Measurements from ENCODE around the gene TMEM266.

- RRBS, result no CpG with 5 or more reads among the region's 7 CpGs
These were observed 1.7 kb downstream of the CSPG4 start for GRCh38 chr15:75710853-75711349.

- RRBS, result no CpG with 5 or more reads among the region's 4 CpGs
These were observed 19.1 kb downstream of the FBXO22 start for GRCh38 chr15:75922560-75923413.

DNA sequence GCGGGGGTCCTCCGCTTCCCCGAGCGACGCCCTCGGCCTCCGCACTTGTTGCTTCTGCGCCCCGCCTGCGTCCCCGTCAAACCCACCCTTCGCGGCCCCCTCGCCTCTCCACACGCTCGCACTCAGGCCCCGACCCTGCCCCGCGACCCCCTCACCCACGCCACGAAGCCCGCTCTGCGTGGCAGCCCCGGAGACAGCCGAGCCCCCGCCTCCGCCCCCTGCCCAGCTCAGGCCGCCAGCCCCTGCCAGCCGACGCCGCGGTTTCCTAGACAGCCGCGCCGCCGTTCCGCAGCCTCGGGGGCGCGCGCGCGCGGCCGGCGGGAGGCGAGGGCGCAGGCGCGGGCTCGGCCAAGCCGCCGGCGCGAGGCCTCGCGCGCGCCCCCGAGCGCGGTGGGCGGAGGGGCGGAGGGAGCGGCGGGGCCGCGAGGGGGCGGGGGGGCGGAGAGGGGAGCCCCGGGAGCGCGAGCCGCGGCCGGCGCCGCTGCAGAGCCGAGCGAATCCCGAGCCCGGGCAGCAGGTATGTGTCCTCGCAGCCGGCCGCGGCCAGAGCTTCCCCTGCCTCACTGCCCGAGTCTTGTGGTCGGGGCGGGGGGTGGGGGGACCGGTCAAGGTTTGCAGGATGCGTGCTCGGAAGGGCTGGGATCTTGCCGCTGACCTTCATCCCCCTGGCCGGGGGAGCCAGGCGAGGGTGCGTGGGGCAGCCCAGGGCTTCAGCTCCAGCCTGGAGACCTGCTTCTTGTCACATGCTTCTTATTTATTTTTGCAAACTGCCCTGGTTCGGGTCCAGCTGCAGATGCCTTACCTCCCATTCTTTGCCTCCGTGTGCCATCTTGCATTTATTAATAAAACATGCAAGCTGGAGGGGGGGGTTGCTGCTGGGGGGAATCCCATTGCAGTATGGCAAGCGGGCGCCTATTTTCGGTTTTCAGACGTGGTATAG is at the start of gene TMEM266:
TMEM266 (plus strand) TSS at position 486 of the 940 bp plus-strand sequence.
- RRBS, result 3% methylated on average over 25 of the region's 102 CpGs

DNA sequence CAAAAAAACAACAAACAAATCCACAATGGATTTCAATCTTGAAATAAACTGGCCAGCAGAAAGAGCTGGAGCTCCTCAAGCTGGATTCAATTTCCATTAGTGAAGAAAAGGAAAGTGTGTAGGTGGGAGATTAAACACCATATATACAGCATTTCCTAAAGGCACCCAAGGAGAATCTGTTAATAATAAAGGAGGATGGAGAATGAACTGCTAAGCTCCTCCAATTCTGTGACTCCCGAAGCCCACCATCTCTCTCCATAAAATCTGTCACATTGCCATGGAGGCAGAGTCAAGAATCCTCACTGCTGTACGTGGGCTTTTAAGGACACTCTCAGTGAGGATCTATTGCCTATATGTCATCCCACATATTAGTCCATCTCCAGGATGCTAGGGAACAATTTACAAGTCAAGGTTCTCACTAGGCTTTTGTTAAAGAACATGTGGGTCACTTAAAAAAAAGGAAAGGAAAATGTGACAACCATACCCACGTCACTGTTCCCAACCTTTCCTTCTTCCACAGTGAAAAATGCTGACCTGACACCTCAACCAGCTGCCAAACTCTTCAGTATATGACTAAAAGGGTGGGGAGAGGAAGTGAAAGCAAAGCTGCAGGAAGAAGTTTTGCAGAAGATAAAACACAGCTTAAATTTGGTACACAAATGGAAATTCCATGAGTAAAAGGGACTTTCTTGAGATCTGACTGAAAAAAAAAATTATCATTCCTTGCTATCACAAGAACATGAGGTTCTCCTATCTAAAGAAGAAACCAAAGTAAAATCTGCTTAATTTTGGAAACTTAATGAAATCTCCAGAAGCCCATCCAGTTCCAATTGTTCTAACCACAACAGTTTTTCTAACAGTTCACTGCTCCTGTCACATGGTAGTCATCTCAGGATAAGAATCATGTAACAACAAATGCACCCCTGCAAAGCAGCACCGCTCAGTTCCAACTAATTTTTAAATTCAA is 116.8 kb upstream of the TSPAN3 start:
- RRBS, result no CpG with 5 or more reads among the region's 4 CpGs

DNA sequence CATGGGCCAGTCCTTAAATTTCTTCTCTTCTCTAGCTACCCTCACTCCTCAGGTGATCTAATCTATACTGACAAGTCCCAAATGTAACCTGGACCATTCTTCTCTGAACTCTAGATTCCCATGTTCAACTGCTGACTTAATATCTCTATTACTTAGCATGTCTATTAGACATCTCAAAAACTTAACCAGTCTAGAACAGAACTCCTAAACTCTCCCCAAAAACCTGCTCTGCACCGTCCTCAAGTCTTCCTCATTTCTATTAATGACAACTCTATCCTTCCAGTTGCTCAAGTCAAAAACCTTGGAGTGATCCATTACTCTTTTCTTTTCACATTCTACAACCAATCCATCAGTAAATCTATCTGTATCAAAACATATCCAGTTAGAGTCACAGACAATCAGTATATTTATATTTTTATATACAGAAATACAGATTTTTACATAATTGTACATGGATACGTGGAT is 7.7 kb downstream of the PEAK1 start:
- RRBS, result no CpG with 5 or more reads among the region's 2 CpGs

DNA sequence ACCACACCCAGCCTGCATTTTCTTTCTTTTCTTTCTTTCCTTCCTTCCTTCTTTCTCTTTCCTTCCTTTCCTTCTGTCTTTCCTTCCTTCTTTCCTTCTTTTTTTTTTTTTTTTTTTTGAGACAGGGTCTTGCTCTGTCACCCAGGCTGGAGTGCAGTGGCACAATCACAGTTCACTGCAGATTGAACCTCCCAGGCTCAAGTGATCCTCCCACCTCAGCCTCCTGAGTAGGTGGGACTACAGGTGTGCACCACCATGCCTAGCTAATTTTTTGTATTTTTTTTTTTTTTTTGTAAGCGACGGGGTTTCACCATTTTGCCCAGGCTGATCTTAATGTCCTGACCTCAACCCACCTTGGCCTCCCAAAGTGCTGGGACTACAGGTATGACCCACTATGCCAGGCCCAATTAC is 5.8 kb downstream of the PEAK1 start:
- RRBS, result no CpG with 5 or more reads among the region's 2 CpGs

DNA sequence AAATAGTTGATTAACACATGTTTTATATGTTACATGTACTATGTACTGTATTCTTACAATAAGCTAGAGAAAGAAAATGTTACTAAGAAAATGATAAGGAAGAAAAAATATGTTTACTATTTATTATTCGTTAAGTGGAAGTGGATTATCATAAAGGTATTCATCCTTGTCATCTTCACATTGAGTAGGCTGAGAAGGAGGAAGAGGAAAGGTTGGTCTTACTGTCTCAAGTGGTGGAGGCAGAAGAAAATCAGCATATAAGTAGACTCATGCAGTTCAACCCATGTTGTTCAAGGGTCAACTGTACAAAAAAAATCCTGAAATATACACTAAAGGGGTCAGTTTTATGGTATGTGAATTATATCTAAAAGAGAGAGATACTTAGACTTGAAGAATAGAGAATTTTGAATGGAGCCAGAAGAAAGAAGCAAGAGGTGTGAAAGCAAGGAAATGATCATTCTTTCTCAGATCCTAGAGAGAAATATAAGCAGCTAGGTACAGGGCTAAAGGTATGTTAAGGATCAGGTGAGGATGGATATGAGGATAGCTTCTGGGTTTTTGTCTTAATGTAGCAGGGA is 5.8 kb downstream of the HMG20A start:
- RRBS, result no CpG with 5 or more reads among the region's 1 CpG

DNA sequence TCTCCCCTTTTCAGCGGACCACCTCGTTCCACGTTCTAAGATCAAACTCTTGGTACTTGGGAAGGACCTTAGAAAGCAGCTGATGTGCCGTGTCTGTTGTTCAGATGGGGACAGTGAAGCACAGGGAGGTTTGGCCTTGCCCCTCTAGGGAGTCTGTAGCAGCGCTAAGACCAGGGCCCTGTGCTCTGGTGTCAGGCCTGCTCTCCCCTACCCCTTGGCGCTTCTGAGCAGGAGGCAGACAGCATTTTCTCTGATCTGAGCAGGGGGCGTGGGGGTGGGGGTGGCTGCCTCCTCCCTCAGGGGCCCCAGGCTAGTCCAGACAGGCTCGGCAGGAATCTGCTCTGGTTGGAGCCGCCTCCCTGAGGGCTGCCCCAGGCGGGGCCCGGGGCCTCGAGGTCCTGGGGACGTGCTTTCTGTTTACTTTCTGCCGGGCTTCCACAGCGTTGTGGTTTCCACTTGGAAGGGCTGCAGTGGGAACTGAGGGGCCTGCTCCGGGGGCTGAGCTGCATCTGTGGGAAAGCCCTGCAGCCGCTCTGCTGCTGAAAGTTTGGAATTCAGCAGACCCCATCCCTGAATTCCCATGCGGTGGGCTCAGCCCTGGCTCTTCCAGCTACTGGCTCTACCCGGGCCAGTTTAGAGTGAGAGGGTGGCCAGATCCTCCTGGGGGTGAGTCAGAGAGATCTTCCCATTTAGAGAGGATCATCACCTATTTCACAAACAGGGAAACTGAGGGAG is 105.5 kb downstream of the LINGO1 start:
- RRBS, result 20% methylated on average over 6 of the region's 19 CpGs

DNA sequence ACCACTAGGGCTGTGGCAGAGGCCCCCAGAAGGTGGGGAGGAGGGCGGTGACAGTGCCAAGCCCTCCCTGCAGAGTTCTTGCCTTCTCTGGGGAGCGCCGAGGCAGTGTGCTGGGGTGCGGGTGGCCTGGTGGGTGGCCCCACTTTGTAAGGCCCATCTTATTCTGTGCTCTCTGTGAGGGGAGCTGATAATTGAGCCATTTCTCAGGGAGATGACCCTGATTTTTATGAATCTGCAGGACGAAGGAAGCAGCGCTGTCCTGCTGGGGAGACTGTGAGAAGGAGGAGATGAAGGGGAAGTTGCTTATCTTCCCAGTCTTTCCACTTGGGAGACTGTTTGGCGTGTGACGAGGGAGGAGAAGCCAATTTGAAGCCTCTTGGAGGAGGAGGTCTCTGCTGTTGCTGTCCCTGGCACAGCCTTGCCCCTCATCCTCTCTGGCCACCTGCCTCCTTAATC is 104.2 kb downstream of the LINGO1 start:
- RRBS, result no CpG with 5 or more reads among the region's 8 CpGs

GRCh38 chr15:77568781-77569227 is 63.9 kb downstream of the LINGO1 start:
- RRBS, result no CpG with 5 or more reads among the region's 9 CpGs

DNA sequence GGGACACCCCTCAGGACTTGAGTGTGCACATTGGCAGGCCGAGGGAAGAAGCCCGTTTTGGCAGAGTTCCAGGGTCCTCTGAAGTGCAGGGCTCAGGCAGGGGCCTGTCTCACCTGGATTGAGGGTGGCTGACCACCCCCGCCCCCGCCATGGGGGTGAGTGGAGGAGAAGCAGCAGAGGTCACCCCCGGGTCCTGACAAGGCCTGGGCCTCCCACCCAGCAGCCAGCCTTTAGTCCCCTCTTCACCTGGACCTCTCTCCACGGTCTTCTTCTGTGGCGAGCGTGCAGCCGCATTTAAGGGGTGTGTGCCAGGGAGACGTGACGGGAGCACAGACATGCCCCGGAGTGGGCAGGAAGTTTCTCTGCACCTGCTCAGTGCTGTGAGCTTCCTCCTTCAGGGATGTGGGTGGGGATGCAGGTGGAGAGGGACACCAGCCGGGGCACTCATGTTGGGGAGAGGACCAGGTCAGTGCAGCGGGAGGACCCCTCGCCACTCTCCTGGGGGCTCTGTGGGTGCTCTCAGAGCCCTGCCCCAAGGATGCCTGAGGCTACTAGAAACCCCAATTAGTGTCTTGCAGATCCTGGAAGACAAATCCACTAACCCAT is 50.6 kb downstream of the LINGO1 start:
- RRBS, result 73% methylated on average over 2 of the region's 15 CpGs

GRCh38 chr15:77633449-77633971 is 798 bp upstream of the LINGO1 start:
- RRBS, result 1% methylated on average over 8 of the region's 25 CpGs

DNA sequence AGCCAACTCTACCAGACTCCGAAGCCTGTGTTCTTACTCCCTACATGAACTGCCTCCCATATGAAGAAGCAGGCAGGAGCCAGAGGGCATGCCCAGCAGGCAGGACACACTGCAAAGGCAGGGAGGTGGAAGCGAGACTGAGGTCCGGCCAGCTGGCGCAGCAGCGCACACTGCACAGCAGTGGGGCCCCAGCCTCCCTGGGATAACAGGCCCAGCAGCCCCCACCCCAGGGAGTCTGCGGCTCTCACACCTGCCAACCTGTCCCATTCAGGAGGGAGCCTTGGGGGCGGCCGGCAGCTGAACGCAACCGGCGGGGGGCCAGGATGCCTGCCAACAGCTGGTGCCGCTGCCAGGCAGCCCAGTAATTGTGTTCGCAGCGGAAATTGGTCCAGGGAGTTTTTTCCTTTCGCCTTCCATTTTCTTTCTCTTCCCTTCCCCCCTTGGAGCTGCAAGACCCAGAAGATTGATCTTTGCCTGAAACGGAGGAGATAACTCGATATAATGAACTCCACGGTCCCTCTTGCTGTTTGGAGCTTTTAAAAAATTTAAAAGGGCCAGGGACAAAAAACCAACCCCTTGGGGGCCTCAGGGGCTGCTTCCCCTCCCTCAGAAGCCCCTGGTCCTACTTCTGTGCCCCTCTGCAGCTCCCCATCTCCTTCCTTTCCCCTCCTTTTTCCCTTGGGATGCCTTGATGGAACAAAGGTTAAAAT is 106.3 kb upstream of the LINGO1 start:
- RRBS, result no CpG with 5 or more reads among the region's 18 CpGs

DNA sequence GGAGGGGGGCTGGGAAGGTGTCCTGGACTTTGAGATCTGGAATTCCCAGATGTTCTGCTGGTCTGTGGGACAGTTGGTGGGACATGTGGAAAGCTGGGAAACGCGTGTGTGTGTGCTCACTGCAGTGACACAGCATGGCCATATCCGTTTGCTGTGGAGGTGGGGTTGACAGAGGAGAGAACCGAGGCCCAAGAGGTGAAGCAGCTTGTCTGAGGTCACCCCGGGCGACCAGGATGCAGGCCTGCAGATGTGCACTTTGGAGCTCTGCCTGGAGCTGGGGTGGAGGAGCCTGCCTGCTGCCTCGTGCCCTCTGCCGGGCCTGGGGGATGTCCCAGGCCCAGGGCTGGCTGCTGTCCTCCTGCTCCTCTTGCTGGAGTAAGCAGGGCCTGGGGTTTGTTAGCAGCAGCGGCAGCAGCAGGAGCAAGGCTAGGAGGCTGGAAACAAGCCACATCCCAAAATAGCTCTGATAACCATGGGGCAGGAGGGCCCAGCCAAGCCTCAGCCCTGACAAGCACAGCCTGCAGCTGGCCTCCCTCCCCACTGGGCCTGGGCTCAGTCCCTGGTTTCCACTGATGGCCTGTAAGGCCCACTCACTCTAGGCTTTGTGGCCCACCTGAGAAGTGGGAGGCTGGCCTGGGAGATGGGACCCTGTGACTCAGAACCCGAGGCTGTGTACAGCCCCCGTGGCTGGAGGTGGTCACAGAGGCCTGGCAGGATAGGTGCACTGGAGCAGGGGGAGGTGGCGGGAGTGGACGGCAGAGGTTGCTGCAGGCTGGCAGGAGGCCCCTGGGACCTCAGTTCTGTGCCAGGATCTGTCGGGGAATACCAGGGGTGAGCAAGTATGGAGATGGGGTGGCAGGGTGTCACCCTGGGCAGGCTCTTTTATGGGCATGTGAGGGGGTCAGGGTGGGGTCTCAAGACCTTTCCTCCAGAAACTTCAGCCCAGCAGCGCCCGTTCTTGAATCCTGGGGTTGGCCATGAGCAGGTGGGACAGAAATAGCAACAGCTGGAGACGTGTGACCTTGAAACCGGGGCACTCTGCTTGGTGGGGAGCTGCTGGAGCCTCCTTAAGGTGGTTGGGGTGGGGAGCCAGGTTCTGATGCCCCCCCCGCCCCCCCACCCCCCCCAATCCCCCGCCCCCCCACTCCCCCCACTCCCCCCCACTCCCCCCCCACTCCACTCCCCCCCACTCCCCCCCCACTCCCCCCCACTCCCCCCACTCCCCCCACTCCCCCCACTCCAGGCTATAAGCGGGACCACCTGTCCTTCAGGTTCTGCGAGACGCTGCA is 85.4 kb downstream of the TBC1D2B start:
- RRBS, result no CpG with 5 or more reads among the region's 23 CpGs

DNA sequence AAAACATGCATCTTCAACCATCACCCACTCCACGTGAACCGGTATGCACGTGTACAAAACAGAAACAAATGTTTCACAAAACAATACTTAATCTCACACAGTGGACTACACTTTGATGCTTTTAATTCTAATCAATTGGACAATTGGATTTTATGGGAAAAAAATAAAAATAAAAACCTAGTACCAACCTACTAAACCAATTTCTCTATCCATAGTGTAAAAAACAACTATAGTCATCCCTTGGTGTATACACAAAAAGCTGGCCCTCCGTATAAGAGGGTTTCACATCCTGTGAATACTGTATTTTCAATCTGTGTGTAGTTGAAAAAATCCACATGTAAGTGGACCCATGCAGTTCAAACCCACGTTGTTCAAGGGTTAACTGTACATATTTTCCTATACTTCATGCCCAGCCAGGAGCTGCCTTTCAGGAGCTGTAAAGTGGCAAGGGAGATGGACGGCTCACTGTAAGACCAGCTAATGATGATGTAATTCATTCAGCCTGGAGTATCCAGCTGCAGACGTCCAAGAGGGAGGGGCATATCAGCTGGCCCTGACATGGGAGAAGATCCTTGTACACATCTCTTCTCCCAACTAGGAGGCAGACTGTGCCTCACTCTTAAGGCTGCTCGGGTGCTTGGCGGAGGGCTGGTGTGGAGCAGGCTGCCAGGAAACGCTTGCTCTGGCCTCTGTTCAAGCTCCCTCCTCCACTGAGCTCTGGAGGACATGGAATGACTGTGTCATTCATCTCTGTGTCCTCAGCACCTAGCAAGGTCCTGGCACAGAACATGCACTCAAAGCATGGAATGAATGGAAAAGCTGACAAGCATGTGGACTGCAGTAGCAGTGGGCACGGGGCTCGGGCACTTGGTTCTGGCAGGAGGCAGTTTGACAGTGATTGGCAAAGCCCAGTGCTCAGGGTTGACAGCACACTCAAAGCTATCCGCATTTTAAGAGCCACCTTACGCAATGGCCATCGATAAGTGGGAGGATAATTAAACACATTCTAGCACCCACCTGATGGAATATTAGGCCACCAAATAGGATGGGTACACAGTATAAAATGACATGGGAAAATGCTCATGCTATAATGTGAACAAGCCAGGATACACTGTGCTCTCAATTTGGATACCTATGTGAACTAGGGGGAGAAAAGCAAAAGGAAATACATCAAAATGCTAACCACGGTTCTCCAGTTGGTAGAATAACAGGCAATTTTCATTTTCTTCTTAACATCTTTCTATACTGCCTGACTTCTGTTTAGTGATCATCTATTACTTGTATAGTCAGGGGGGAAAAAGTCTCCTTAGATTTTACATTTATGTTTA is 72.5 kb downstream of the TBC1D2B start:
- RRBS, result no CpG with 5 or more reads among the region's 16 CpGs

DNA sequence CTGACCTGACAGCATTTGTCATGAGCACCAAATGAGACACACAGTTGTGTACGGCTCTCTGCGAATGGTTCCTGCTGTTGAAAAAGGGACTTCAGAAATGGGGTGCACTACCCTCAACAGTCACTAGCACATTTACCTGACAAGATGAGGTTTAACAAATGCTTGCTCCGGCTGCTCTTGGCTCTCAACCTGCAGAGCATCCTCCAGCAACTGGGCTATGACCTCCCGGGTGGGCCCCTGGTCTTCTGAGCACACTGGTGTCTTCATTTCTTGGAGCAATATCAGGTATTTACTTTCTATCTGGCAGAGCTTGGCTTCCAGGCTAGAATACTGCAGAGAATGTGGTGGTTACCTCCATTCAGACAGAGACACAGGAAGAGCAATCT is 61.1 kb downstream of the TBC1D2B start:
- RRBS, result 85% methylated on average over 2 of the region's 4 CpGs

- RRBS, result no CpG with 5 or more reads among the region's 4 CpGs
These were observed 39.6 kb downstream of the TBC1D2B start for GRCh38 chr15:78037973-78038293.

- RRBS, result no CpG with 5 or more reads among the region's 2 CpGs
These were observed 10.2 kb downstream of the TBC1D2B start for GRCh38 chr15:78067117-78067911.

DNA sequence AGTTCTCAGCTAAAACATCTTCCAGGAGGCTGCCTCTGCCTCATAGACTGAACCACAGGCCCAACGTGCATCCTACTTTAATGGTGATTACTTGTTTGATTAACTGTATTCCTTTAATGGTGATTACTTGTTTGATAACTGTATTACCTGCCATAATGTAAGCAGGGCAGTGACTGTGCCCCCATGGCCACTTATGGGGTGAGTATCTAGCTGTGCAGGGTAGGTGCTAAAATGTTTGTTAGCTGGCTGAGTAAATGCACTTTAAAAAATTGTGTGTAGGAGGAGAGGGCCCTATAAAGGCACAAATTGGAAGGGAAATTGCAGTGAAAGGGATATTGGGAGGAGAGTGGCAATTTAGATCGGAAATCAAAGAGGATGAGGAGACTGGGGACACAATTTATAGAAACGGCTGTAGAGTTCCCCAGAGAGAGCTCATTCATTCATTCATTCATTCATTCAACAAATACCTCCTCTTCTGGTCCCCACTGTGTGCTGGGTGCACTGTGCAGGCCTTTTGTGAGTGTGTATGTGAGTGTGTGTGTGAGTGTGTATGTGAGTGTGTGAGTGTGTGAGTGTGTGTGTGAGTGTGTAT is 2.3 kb downstream of the DNAJA4 start:
- RRBS, result no CpG with 5 or more reads among the region's 3 CpGs

DNA sequence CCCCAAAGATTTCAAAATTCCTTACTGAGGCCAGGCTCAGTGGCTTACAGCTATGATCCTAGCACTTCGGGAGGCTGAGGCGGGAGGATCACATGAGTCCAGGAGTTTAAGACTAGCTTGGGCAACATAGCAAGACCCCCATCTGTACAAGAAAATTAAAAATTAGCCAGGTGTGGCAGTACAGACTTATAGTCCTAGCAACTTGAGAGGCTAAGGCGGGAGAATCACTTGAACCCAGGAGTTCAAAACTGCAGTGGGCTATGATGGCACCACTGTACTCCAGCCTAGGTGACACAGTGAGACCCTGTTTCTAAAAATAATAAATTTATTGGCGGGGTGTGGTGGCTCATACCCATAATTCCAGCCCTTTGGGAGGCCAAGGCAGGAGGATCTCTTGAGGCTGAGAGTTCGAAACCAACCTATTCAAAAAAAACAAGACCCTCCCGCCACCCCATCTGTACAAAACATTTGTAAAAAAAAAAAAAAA is 29.7 kb upstream of the HYKK start:
- RRBS, result no CpG with 5 or more reads among the region's 6 CpGs